Hair follicle dermal papilla cell (primary cell): ENCODE measurements around the gene EMID1.

DNA sequence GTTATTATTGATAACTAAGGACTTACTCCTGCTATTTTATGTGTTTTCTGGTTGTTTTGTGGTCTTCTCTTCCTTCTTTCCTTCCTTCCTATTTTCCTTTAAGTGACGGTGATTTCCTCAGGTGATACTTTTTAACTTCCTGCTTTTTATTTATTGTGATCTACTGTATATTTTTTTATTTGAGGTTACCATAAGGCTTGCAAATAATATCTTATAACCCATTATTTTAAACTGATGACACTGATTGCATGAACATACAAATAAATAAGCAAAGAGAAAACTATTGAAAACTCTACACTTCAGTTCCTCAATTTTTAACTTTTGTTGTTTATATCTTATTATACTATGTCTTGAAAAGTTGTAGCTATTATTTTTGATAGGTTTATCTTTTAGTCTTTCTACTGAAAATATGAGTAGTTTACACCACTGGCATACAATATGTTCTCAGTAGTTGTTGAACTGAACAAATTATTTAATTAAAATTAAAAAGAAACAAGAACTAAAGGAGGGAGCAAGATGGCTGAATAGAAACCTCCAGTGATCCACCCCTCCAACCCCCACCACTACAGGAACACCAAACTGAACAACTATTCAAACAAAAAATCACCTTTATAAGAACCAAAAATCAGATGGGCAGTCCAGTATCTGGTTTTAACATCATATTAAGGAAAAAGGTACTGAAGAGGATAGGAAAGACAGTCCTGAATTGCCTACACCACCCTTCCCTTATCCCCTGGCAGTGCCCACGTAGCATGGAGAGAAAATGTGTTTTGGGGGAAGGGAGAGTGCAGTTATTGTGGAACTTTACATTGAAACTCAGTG, 101.5 kb downstream of the TTC28 start:
- CAGE, long polyA plus RNA = no peak

- CAGE, long polyA plus RNA = no peak
Measured at GRCh38 chr22:28894308-28894905, 11.0 kb downstream of the ZNRF3 start.

DNA sequence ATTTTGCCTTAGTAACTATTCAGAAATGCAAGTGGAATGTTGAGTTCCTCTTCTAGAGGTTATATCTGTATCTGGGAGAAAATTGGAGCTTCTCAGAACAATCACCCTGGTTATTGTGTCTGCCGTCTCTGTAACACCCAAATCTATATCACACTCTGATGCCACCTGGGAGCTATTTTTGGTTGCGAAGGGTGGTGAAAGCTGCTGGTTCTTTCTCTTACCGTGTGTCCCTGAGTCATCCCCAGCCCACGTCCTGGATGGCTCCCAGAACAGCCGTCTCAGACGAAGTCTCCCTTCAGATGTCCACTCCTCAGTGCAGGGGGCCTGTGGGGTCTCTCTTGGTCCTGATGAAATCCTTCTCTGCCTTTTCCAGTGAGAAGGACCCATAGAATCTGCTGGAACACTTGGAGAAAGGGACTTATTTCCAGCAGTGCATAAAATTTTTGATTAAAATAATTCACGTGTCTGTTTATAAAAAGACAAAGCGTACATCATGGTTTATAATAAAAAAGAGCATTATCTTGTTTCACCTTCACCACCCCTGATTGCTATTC, 83.4 kb downstream of the C22orf31 start:
- CAGE, long polyA plus RNA = no peak

GRCh38 chr22:29004573-29005510, 56.8 kb downstream of the C22orf31 start:
- CAGE, long polyA plus RNA = no peak

- CAGE, long polyA plus RNA = no peak
Measured at GRCh38 chr22:29022016-29022708, 39.5 kb downstream of the C22orf31 start.

DNA sequence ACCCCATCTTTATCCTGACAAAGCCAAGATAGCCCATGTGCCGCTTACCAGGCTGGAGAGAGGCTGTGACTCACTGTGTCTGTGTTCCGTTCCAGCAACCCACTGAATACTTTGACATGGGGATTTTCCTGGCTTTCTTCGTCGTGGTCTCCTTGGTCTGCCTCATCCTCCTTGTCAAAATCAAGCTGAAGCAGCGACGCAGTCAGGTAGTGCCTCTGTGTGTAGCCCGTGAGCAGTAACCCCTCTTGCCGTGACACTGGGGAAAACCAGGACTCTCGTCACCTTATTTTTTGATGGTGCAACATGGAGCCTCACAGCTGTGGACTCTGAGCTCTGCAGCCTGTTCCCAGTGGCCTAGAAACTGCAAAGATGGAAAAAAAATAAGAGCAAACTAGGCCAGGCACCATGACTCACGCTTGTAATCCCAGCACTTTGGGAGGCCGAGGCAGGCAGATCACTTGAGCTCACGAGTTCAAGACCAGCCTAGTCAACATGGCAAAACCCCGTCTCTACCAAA, 16.9 kb downstream of the C22orf31 start:
- CAGE, long polyA plus RNA = no peak

DNA sequence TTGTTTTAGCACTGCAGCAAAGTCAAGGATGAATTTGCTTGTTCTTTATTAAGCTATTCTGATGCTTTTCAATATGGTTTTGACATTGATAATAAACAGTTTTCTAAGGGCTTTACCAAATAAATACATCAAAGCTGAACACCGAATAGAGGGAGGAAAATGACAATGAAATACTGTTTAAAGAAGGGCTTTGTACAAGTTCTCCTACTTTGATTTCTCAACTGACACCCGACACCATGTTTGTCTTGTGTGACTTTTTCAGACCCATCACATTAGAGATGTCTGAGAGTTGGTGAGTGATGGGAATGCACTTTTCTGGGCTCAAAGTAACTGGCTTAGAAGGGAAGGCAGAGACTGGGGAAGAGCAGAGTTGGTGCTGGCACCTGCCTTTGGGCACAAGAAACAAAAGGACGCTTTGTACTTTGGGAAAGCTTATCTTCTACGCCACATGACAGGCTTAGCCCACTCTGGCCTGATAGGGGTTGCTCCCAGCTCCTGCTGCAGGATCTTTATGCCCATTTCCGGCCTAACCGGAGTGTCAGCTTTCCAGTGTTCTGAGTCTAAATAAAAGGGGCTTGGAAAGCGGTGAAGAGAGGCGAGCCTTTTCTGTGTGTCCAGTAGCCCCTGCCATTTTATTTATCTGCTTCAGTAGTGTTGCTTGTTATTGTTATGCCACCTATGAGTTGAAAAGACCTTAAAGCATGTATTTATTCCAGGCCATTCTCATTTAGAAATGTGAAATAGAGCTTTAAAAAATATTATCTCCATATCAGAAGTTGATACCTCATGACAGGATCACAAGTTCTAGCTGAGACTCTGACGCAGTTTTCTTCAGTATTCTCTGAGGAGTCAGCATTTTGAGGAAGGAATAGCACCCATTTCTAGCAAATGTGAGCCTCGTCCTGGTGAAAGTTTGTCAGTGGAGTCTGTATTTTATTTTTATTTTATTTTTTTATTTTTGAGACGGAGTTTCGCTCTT, 24.1 kb downstream of the KREMEN1 start:
- CAGE, long polyA plus RNA = no peak

DNA sequence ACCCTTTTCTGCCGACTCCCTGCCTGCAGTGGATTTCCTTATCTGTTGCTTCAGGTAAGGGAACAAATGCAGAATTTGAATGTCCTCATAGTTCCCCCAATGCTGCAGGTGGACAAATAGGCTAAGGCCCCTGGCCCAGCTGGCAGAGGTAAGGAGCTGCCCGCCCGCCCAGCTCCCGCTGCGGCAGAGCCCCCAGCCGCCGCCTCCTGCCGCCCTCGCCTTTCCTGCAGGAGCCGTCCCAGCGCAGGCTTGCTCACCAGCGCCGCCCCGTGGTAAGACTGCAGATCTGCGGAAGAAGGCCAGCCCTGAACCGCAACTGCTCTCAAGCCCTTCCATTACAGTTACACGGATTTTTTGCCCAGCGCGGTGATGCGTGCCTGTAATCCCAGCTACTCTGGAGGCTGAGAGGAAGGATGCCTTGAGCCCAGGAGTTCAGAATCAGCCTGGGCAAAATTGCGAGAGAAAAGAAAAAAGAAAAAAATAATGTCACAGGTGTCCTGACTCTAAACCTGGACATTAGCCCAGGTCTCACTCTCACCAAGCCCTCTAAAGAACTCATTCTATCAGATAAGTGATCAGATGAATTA, 51.2 kb upstream of the EMID1 start:
- CAGE, long polyA plus RNA = no peak

GRCh38 chr22:29205618-29206572, at the start of gene EMID1:
Gene EMID1 (plus strand): TSS chr22:29205896.
- CAGE, long polyA plus RNA = no peak

- CAGE, long polyA plus RNA = no peak
Measured at GRCh38 chr22:29470181-29470939, 9.7 kb upstream of the NEFH start.

- CAGE, long polyA plus RNA = no peak
Measured at GRCh38 chr22:29603013-29603450, 401 bp upstream of the NF2 start.

DNA sequence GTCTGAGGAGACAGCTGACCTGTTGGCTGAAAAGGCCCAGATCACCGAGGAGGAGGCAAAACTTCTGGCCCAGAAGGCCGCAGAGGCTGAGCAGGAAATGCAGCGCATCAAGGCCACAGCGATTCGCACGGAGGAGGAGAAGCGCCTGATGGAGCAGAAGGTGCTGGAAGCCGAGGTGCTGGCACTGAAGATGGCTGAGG, 46.6 kb upstream of the CABP7 start:
- CAGE, long polyA plus RNA = no peak

DNA sequence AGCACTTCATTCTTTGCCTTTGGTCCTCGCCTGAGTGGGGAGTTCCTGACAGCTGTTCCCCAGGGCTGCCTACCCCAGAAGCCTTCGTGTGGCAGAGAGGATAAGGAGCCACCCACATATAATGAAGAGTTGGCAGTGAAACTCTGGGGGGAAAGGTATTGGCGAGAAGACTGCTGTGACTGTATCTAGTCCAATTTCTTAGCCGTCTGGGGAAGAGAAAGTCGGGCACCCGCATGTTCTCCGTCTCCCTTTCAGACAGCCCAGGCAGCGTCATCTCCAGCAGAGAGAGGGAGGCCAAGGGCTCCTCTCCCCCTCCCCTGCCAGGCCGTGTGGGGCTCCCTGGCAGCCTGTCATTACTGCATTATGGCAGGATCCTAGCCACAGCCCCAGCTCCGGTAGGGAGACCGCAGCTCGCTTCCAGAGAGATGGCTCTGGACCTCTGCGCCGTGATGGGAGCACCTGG, 19.3 kb upstream of the CABP7 start:
- CAGE, long polyA plus RNA = no peak

DNA sequence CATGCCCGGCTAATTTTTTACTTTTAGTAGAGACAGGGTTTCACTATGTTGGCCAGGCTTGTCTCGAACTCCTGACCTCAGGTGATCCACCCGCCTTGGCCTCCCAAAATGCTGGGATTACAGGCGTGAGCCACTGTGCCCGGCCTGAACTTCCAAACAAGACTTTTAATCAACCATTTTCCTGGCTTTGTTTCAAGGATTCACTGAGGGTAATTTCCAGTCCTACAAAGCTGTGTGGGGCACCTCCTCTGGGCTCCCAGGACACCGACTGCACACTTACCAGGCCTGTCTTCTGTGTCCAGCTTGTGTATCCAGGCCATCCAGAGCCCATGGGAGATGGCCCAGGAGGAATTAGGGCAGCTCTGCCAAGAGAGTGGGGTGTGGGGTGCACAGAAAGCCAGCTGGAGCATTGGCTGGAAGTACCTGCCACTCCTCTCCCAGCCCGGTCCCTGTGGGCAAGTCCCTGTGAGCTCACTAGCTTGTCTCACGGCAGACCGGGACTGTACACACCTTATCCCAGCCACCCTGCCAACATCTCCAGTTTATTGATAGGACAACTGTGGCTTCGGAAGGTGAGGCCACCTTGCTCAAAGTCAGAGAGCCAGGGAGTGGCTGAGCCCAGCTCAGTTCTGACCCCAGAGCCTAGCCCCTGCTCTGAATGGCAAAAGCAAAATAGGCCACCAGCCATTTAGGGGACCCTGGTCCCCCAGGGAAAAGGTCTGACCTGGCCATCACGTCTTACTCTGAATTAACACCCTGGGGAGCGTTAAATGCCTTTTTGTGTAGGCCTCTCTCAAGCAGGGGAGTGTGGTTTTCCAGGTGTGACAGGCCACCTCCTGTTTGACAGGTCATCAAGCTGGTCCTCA, 14.9 kb downstream of the UQCR10 start:
- CAGE, long polyA plus RNA = no peak

DNA sequence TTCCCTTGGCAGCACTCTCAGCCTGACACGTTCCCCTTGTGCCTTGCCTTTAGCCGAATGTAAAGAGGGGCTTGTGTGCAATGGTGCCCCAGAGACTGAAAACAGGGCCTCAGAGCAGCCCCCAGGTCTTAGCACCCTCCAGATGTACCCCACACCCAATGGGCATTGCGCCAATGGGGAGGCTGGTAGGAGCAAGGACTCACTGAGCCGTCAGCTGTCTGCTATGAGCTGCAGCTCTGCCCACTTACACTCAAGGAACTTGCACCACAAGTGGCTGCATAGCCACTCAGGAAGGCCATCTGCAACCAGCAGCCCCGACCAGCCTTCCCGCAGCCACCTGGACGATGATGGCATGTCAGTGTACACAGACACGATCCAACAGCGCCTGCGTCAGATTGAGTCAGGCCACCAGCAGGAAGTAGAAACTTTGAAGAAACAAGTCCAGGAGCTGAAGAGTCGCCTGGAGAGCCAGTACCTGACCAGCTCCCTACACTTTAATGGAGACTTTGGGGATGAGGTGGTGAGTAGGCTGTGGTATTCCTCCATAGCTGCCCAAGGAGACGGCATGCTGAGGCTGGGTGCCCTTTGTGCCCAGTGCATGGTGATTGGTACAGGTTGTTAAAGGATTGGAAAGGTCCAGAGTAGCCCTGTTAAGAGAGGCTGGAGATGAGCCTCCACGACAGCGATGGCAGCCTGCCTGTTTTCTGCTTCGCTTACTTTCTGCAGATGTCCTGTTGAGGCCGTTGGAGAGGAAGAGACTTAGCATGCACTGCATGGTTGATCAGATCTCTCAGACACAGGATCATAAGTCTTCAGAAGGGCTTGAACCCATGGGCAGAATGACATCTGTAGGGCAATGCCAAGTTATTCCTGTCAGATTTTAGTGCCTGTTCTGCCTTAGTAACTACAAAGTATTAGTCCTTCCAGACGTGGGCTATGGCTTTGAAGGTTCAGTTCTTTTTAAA, 59.6 kb upstream of the HORMAD2 start:
- CAGE, long polyA plus RNA = no peak

- CAGE, long polyA plus RNA = no peak
Measured at GRCh38 chr22:30196701-30197296, 49.8 kb downstream of the LIF start.

DNA sequence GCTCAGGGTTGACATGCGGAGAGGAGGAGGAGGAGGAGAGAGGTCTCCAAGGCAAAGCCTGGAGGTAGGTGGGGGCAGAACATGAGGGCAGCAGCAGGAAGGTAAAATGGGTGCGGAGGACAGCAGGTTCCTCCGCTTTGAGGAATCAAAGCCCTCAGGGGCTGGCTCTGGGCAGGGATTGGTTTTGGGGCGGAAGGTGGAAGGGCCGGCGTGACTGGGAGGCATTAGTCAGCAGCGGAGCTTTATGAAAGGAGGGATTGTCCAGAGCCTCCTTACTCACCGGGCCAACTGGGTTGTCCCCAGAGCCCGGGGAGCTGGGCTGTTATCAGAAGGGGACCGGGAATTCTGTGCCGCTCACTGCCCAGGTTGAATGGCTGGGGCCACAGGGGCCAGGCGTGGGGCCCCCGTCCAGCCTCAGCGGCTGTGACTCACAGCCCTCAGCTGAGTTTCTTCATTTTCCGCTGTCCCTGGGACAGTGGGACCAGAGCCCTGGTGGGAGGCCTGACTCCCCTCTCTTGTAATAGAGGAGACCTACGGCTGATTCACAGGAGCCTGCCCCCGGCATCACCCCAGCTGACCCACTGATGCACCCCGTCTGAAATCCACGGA, 36.2 kb downstream of the LIF start:
- CAGE, long polyA plus RNA = no peak

GRCh38 chr22:30261019-30261927, 5.4 kb downstream of the OSM start:
- CAGE, long polyA plus RNA = no peak

DNA sequence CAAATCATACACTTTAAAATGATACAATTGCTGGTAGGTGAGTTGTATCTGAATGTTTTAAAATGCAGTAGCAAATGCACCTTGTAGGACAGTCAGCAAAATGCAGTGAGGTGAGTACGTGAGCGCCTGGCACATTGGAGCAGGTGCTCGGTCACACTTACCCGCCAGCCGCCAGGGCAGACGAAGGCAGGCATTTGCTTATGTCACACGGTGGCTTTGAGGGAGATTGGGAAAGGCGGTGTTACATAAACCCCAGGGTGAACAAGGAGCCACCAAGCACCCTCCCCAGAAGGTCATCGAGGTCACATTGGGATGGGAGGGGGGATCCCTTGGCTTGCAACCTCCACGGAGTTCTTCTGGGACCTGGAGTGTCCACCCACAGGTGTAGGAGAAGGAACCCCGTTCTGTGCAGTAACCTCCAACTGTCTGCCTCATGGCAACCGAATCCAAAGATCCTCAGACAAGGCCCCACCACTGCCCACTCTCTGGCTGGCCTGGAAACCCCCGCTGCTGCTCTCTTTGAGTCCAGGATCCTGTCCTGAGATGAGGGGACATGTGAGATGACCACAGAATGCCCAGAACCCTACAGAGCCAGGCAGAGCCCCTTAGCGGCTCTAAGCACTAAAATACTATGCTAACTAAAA, 6.7 kb upstream of the OSM start:
- CAGE, long polyA plus RNA = no peak

DNA sequence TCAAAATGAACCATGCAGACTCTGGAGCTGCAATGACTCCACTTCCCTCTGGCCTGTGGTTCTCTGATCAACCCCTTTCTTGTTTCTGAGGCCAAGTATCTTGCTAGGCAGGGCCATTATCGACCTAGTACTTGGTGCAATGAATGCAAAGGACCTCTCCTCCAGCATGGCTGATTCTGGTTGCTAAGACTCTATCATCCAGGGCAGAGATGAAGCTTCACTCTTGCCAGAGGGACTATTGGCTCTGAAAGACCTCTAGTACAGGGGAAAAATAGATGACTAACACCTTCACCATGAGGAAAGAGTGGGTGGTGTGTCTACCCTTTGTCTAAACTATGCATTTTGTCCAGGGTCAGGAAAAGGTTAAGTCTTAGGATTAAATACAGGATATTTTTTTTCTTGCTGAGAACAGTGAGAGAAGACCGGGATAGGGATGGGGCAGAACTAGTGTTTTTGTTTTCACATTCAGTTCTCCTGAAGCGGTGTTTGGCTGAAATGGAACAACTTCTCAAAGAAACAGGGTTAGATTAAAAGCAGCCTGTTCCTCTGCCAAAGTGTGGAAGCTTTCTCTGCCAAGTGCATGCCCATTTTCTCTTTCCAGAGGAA, 5.1 kb upstream of the MTFP1 start:
- CAGE, long polyA plus RNA = no peak